T-cell (primary cell): ENCODE measurements around a stretch of chr7.

- PRO-cap, 7 experiments = peak in 3 of 7 experiments; most common plus-strand start chr7:2522122 (in 1); most common minus-strand start chr7:2522088 (in 3)
These were observed 2.5 kb downstream of the LFNG start for GRCh38 chr7:2521890-2522749.

DNA sequence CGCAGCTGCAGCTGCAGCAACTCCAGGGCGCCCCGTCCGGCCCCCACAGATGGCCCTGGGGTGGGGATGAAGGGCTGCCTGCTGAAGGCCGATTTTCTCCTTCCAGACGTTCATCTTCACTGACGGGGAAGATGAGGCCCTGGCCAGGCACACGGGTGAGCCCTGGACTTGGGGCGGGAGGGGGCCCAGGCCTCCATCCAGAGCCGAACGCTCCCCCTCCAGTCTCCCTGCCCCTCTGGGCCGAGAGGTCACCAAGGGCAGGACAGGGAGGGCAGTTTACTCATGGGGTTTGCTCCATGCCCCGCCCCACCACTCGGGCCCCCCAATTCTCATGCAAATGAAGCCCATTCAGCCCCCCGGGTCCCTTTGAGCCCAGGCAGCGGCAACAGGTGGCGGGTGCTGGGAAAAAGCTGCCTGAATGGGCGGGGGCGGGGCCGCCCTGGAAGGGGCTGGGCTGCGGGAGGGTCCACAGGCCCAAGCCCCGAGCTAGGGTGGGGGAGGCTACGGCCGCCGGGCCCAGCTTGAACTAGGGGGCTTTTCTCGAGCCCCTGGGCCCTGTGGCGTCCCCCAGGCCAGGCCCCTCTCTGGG, 5.1 kb downstream of the LFNG start:
- PRO-cap, 7 experiments = no peak in any of the 7 experiments

- PRO-cap, 7 experiments = no peak in any of the 7 experiments
These were observed 6.8 kb downstream of the LFNG start for GRCh38 chr7:2525951-2527114.

- PRO-cap, 7 experiments = no peak in any of the 7 experiments
These were observed 13.3 kb downstream of the IQCE start for GRCh38 chr7:2571910-2572637.

GRCh38 chr7:2649776-2650215, 18.0 kb downstream of the TTYH3 start:
- PRO-cap, 7 experiments = no peak in any of the 7 experiments

- PRO-cap, 7 experiments = no peak in any of the 7 experiments
These were observed 24.4 kb downstream of the TTYH3 start for GRCh38 chr7:2656012-2656691.

DNA sequence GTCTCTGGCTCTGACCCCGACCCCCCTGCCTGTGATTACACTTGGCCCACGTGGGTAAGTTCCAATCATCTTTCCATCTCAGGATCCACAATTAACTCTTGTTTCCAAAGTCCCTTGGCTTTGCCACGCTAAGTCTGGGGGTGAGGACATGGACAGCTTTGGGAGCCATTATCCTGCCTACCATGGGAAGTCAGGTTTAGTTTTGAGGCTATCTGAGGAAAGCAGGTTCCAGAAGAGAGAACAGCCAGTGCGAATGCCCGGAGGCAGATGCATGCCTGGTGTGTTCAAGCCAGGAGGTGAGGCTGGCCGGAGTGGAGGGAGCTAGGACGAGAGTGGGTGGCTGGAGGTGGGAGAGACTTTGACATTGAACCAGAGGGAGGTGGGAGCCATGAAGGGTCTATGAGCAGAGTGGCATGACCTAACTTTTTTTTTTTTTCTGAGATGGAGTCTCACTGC, 20.8 kb upstream of the AMZ1 start:
- PRO-cap, 7 experiments = no peak in any of the 7 experiments

DNA sequence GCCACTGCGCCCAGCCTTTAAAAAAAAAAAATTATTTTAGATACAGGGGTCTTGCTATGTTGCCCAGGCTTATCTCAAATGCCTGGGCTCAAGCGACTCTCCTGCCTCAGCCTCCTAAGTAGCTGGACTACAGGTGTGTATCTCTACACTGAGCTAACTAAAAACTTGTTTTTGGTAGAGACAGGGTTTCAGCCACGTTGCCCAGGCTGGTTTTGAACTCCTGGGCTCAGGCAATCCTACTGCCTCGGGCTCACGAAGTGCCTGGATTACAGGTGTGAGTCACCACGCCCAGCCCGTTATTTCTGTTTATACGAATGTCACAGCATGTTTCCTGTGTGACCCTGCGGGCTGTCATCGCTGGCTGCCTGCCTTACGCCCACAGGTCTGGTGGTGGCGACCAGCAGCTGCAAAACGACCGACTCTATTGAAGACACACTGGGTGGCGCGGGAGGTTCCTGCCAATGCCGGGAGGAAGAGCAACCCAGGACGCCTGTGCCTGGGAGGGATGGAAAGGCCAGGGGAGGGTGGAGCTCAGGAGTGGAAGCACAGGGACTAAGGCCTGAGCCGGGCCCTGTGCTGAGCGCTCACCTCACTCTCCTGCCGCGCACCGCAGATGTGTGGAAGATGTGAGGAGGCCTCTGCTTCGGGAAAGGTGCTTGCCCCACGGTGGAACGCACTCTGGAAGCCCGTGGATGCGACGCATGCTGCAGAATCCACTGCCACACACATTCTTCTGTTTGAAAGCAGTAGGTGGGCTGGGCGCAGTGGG, 32.9 kb downstream of the AMZ1 start:
- PRO-cap, 7 experiments = peak in 1 of 7 experiments; most common plus-strand start position 433 of the sequence (in 1)

DNA sequence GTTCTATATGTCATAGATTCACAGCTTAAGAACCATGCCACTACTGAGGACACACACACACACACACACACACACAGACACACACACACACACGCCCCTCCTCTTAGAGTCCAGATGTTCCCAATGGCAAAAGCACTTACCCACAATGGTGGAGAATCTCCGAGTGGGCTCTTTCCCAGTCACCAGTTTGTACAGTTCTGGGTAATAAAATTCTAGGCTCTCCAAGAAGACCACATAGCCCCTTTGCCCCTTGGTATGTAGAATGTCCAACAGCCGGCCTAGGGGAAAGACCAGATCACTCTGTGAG, 98.0 kb downstream of the CARD11 start:
- PRO-cap, 7 experiments = no peak in any of the 7 experiments

DNA sequence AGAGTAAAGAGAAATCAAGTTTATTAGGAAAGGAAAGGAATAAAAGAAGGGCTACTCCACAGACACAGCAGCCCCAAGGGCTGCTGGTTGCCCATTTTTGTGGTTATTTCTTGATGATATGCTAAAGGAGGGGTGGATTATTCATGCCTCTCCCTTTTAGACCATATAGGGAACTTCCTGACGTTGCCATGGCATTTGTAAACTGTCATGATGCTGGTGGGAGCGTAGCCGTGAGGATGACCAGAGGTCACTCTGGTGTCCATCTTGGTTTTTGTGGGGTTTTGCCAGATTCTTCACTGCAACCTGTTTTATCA, 115.4 kb upstream of the CARD11 start:
- PRO-cap, 7 experiments = no peak in any of the 7 experiments

- PRO-cap, 7 experiments = no peak in any of the 7 experiments
These were observed 40.8 kb upstream of the SDK1 start for GRCh38 chr7:3260292-3260664.

DNA sequence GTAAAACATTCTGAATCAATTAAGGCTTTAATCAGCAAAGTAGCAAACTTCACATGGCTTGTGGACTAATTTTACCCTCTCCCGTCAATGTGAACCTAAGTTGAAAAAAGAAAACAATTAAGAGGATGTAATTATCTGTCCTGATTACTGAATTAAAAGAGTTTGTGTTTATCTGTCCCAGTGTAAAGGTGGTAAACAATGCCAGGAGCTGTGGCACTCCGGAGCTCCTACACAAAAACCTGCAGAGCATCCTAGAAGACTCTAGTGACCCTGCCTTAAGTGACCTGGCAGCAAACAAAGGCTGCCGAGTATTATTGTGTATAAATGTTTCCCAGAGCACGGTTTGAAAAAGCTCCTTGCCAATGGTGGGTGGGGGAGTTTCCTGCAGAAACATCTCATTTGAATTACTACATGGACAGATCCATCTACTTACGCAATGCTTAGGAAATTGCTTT, 560.7 kb downstream of the SDK1 start:
- PRO-cap, 7 experiments = no peak in any of the 7 experiments

- PRO-cap, 7 experiments = no peak in any of the 7 experiments
These were observed 545.8 kb upstream of the FOXK1 start for GRCh38 chr7:4135876-4137023.

DNA sequence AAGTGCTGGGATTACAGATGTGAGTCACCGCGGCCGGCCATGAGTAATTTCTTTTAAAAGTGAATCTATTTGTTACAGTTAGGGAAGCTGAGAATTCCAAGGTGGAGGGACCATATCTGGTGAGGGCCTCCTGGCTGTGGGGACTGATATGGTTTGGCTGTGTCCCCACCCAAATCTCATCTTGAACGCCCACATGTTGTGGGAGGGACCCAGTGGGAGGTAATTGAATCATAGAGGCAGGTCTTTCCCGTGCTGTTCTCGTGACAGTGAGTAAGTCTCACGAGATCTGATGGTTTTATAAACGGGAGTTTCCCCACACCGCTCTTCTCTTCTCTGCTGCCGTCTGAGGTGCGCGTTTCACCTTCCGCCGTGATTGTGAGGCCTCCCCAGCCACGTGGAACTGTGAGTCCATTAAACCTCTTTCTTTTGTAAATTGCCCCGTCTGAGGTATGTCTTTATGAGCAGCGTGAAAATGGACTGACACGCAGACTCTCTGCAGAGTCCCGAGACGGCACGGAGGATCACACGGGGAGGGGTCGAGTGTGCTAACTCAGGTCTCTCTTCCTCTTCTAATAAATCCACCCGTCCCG, 148.6 kb upstream of the FOXK1 start:
- PRO-cap, 7 experiments = no peak in any of the 7 experiments

DNA sequence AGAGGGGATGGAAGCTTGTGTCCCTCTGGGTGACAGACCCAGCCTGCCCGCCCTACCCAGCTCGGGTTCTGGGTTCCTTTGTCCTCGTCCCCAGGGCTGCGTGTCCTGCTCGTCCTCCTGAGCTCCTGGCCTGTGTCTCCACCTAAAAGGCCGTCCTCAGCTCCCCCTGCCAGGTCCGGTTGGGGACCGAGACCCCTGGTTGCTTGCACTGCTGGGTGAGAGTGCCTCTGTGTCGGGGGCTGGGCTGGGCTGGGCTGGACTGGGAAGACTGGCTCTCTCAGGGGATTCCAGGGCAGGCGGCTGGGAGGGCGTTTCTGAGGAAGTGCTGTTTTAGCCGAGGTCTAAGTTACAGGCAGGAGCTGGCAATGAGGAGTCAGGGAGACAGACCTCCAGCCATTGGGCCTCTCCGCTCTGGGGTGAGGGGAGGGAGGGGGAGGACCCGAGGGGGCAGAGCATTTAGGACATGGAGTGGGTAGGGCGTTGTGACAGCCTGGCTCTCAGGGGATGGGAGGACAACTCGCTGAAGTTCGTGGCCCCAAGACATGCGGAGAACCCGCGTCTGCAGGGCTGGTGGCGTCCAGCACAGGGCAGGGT, 20.9 kb downstream of the FOXK1 start:
- PRO-cap, 7 experiments = no peak in any of the 7 experiments

DNA sequence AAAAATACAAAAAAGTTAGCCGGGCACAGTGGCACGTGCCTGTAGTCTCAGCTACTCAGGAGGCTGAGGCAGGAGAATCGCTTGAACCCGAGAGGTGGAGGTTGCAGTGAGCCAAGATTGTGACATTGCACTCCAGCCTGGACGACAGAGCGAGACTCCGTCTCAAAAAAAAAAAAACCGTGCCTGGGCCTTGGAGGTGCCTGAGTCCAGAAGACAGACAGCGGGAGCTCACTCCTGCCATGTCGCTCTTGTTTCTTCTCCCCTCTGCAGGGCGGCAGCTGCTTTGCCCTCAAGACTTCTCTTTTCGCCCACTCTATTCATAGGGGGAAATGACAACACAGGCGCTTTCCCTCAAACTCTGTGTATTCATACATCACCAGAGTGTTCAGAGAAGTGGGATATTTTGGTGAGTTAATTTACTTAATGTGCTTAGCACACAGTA, 44.4 kb downstream of the FOXK1 start:
- PRO-cap, 7 experiments = peak in 3 of 7 experiments; most common minus-strand start position 268 of the sequence (in 2)

DNA sequence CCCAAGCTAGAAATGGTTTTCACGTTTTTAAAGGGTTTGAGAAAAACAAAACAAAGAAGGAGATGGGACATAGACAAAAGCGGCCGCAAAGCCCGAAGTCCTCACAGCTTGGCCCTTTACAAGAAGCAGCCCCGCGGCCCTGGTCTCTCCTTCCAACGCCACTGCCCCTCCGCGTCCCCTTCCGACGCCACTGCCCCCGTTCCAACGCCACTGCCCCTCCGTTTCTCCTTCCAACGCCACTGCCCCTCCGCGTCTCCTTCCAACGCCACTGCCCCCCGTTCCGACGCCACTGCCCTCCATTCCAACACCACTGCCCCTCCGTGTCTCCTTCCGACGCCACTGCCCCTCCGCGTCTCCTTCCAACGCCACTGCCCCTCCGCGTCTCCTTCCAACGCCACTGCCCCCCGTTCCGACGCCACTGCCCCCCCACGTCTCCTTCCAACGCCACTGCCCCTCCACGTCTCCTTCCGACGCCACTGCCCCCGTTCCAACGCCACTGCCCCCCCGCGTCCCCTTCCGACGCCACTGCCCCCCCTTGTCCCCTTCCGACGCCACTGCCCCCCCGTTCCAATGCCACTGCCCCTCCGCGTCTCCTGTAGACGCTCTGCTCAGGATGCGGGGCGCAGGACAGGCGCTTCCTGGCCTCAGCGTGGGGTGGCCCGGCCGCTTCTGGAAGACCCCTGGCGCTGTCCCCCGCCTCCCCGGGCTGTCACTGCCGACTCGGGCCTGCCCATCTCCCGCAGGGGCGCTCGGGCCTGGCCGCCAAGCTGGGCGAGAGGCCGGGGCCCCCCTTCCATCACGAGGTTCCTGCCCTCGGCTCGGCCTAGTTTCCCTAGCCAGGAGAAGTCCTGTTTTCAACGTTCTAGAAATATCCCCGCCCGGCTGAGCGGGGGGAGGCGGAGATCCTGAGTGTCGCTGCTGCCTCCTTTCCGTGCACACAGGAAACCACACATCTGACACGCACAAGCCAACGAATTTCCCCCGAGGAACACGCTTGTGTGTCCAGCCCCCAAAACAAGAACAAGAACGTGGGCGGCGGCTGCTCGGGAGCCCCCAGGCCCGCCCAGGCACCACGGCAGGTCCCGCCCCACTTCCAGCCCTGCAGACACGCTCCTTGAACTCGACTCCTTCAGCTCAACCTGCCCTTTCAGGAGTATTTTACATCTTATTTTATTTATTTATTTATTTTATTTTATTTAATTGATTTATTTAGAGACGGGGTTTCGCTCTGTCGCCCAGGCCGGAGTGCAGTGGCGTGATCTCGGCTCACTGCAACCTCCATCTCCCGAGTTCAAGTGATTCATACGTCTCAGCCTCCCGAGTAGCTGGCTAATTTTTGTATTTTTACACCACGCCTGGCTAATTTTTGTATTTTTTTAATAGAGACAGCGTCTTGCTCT, 33.6 kb downstream of the AP5Z1 start:
- PRO-cap, 7 experiments = no peak in any of the 7 experiments

DNA sequence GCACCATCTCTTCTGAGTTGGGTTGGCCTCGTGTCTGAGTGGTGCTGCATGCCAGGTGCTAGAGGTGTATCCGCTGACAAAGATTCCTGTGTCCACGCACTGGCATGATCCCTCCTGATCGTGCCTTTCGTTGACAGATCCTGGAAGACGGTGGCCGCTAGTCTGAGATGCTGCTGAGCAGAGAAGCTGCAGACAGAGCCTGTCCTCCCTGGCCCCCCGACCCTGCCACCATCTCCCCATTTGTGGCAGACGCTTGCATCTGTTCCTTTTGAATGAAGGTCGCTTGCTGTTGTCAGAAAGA, 22.9 kb downstream of the WIPI2 start:
- PRO-cap, 7 experiments = no peak in any of the 7 experiments

GRCh38 chr7:5237207-5237803, 45.4 kb upstream of the SLC29A4 start:
- PRO-cap, 7 experiments = no peak in any of the 7 experiments

DNA sequence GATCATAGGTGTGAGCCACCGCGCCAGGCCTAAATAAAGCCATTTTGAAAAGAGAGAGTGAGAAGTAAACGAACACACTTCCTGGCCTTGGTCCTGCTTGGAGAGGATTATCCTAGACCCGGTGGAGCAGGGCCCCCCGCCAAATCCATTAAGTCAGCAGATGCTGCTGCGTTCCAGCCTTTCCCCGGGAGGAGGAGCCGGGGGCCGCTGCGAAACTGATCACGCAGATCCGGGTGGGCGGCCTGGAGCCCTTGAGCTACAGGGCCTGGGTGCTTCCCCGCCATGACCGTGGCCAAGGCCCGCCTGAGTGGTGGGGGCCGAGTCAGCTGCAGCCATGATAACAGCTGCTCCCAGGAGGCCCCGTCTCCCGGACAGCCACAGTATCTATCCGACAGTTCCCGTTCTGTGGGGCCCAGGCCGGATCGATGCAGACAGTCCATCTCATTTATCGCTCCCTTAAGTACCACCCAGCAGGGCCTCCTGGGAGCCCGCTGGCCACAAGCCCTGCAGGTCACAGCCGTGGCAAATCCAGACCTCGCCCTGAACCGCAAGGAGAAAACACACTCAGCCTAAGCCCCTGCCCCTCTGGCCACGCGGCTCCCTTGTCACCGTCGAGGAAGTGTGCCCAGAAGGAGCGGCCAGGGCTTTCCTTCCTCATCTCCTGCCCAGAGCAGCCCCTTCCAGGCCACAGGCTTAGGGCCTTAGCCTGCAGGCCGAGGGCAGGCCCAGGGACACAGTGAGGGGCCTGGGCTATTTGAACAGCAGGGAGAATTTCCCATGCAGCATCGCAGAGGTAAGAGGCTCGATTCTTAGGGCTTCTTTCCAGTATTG, 34.4 kb upstream of the SLC29A4 start:
- PRO-cap, 7 experiments = no peak in any of the 7 experiments